Ascending aorta (tissue), 1 donor: ENCODE results near the genes TEX13A, VSIG1 and CHRDL1.

- PRO-cap = no peak
These were observed 746 bp downstream of the TCEAL3 start for GRCh38 chrX:103608439-103608978.

- PRO-cap = no peak
These were observed 3.2 kb upstream of the PLP1 start for GRCh38 chrX:103773374-103773824.

GRCh38 chrX:103828315-103829005 lies 3.6 kb downstream of the RAB9B start:
- PRO-cap = no peak

- PRO-cap = no peak
These were observed at the start of gene TEX13A for GRCh38 chrX:105220571-105220883. TEX13A (minus strand) TSS chrX:105220694.

GRCh38 chrX:106899817-106900356 lies 3.3 kb downstream of the RIPPLY1 start:
- PRO-cap = no peak

- PRO-cap = no peak
These were observed 118.4 kb downstream of the DNAAF6 start for GRCh38 chrX:107324812-107325193.

DNA sequence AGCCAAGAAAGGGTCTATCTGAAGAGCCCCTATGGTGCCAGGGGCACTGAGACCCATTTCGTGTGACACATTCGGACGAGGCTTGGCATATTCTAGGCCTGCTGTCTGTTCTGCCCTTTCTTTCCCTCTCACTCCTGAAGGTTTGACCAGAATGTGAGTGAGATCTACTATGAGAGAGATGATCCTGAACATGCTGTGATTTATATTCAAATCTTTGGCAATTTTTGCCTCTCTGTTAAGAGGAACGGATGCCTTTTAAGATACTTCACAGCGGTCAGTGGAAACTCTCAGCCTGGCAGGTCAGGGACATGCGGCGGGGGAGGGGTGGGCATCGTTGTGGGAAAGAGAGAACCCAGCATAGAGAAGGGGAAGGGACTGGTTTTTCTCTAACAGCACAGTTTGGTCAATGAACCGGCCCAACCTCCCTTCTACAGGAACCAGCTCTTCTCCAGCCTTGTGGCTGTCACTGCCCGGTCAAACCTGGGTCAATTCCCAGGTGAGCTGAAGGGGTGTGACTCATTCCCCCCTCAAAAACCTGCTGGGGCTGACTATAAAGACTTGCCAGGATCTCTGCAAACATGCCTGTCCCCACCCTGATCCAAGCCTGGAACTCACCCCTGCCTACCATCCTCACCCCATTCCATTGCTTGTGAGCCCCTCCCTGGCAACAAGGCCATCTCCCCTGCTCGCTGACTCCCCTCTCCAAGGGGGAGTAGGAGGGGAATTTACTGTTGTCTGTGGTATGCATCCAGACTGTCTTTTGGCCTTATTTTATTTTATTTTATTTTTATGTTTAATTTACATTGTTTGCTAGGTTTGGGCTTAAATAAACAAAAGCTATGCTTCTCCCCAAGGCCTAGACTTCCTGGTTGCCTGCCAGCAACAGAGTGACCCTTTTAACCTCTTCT lies 49.8 kb downstream of the TSC22D3 start:
- PRO-cap = no peak

DNA sequence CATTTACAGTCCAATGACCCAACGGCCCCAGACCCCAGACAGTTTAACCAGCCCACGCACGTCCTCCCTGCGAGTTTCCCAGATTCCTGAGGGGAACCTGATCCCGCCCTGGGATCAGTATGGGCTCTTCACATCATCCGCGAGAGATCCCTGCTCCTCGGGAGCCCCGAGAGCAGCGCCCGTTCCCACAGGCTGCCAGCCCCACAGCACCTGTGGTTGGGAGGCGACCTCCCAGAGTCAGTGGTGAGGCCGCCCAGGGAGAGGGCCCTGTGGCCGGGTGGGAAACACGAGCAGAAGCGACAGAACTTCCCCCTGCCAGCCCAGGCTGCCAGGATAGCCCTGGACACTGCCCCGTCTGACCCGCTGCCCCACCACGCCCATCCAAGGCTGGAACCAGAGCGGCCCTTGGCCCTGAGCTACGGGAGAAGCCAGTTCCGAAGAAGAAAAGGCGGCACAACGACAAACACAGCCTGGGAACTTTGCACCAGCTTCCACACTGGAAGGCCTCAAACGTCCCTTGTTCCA lies 32.8 kb downstream of the TSC22D3 start:
- PRO-cap = no peak

GRCh38 chrX:107927359-107928084 lies 54.6 kb downstream of the TEX13B start:
- PRO-cap = no peak

- PRO-cap = no peak
These were observed at the start of gene VSIG1 for GRCh38 chrX:108044692-108045410. VSIG1 (plus strand) TSS chrX:108045065.

DNA sequence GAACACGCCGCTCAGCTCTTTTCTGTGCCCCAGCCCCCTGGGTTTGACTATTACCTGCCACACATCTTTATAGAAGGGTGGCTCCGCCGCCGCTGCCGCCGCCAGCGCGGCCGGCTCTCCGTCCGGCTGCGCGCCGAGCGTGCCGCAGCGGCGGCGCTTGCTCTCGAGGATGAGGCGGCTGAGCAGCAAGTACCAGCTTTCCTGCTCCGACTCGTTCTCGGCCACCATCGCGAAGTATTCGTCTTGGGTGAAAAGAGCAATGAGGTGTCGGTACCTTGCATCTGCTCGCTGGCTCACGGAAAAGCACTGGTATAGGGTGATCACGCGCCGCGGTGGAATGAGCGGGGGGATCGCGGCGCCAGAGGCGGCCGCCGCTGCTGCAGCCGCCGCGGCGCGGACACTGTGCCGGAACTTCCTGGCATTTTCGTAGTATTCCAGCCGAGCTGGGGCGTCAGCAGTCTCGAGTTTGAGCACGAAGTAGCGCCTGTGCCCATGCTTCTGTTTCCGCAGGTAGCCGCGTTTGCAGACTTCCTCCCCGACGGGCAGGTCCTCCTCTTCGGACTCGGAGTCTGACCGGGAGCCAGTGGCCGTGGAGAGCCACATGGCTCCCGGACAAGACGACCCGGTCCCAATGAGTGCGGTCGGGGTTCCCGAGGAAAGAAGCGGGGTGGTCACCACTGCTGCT lies 638 bp downstream of the IRS4 start:
- PRO-cap = no peak

DNA sequence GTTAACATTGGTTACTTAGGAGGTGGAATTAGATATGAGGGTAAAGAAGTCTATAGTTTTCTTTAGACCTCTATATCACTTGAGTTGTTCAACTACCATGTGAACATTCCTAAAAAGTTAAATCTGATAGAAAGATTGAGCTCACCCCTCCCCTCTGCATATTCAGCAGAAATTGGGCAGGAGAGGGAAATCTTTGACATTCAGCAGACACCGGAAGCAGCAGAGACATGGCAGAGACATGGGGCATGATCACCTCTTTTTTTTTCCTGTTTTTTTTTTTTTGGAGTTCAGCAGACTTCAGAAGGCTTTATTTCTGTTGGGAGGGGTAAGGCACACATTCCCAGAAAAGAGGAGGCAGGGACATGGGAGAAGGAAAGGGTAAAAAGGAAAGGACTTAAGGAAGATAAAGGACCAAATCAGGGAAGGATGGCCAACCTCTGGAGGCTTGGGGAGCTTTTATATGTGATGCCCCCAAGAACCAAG lies 34.2 kb downstream of the KCNE5 start:
- PRO-cap = no peak

DNA sequence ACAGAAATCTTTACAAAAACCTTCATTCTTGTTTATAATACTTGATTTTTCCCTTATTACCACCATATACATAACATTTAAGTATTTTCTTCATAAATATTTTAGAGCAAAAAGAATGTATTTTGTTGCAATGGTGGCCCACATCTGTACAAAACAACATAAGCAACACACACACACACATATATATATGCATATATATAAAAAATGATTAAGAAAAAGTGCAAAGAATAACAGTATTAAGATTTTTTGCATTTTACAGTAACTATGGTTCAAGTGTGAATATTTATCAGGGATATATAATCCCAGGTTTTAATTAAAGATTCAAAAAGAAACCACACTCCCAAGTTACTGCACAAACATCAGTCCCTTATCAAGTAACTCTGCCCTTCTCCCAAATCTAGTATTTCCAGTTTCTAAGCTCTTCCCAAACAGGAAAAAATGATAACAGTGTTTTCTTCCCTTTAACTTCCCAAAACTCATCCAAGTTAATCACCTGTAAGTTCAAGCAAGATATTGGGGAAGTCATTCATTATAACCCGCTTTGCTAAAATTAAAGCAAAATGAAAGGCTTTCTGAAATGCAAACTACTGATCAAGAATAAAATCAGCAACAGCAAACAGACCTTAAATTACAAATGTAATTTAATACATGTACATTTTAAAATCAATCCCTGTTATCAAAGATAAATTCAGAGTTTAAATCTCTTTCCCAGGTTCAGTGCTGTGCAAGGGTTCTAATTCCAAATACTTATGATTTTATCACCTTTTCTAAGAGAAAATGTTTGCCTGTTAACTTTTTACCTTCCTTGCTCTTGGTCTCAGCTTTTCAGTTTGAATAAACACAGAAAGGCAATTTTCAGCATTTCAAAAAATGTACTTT lies 17.7 kb upstream of the KCNE5 start:
- PRO-cap = no peak

DNA sequence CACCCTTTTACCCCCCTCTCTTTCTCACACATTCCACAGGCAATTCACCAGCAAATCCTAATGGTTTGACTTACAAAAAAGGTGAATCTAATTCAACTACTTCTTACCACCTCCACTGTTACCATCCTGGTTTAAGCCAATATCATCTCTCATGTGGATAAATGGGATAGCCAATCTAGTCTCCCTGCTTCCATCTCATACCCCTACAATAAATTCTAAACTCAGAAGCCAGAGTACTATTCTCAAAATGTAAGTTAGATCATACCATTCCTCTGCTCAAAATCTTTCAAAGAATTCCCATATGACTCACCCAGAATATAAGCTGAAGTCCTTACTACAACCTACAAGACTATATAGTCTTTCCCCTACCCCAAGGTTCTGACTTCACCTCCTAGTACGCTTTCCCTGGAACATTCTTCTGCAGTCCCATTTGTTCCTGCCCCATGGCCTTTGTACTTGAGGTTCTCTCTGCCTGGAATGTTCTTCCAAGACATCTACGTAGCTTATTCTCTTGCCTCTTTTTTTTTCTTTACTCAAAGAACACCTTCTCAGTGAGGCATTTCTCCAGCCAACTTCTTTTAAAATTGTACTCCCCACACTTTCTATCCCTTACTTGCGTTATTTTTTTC lies 43.8 kb downstream of the ACSL4 start:
- PRO-cap = no peak

- PRO-cap = no peak
These were observed 18.5 kb downstream of the TMEM164 start for GRCh38 chrX:110020996-110022323.

GRCh38 chrX:110163359-110164208 lies 154.3 kb downstream of the AMMECR1 start:
- PRO-cap = no peak

DNA sequence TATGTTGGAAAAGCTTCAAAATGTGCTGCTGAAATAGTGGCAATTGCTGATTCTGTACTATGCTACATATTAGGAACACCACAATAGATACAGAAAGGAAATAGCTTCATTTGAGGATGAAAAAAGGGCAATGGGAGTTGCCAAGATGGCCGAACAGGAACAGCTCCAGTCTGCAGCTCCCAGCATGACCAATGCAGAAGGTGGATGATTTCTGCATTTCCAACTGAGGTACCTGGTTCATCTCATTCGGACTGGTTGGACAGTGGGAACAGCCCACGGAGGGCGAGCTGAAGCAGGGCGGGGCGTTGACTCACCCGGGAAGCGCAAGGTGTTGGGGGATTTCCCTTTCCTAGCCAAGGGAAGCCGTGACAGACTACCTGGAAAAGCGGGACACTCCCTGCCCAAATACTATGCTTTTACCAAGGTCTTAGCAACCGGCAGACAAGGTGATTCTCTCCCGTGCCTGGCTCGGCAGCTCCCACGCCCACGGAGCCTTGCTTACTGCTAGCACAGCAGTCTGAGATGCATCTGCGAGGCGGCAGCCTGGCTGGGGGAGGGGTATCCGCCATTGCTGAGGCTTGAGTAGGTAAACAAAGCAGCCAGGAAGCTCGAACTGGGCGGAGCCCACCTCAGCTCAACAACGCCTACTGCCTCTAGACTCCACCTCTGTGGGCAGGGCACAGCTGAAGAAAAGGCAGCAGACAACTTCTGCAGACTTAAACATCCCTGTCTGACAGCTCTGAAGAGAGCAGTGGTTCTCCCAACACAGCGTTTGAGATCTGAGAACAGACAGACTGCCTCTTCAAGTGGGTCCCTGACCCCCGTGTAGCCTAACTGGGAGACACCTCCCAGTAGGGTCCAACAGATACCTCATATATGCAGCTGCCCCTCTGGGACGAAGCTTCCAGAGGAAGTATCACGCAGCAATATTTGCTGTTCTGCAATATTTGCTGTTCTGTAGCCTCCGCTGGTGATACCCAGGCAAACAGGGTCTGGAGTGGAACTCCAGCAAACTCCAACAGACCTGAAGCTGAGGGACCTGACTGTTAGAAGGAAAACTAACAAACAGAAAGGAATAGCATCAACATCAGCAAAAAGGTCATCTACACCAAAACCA lies 88.1 kb downstream of the AMMECR1 start:
- PRO-cap = no peak

- PRO-cap = no peak
These were observed at the start of gene CHRDL1 for GRCh38 chrX:110795500-110796467. CHRDL1 (minus strand) TSS chrX:110795817.

GRCh38 chrX:111519183-111519503 lies 7.7 kb downstream of the SERTM2 start:
- PRO-cap = no peak

GRCh38 chrX:111881622-111882115 lies 5.7 kb downstream of the TRPC5OS start:
- PRO-cap = no peak